SJCRH30 (cell line): ENCODE results near the genes TSPY1, TSPY10 and RBMY1B.

GRCh38 chrY:2835004-2835499 is 6.3 kb upstream of the RPS4Y1 start:
- RAMPAGE, long total RNA, result no peak

GRCh38 chrY:3002097-3003245 is 67.3 kb downstream of the ZFY start:
- RAMPAGE, long total RNA, result no peak

DNA sequence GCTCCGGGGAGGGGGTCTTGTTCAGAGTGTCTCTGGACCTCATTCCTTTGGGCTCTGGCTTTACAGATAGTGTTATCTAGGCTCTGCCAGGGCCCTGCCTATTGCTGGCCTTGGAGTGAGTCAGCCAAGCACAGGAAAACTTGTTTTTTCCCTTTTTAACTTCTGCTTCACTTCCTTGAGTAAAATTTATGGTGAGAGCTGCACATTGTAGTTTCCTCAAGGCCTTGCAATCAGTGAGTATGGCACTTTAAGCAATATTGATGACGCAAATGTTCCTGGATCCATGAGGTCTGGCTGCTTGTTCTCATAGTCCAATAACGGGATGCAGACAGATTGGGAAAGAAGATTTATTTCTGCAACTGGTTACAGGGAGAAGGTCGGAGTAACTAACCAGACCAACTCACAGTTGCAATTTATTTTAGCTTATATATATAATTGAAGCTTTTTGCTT is 457.3 kb downstream of the TGIF2LY start:
- RAMPAGE, long total RNA, result no peak

GRCh38 chrY:6246439-6246725 is 359 bp downstream of the TSPY2 start:
- RAMPAGE, long total RNA, result no peak

- RAMPAGE, long total RNA, result no peak
Observed at GRCh38 chrY:7273334-7274555, 362.2 kb upstream of the AMELY start.

DNA sequence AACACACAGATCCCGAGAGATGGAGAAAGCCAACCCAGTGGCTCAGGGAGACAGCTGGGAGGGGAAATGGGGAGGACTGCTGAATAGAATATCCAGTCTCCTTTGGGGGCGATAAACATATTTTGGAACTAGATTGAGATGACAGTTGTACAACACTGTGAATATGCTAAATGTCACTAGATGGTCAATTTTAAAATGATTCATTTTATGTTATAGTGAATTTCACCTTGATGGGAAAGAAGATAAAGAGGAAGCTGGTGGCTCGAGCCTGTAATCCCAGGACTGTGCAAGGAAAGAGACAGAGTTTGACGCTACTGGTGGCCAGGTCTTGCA is 372.4 kb upstream of the AMELY start:
- RAMPAGE, long total RNA, result no peak

DNA sequence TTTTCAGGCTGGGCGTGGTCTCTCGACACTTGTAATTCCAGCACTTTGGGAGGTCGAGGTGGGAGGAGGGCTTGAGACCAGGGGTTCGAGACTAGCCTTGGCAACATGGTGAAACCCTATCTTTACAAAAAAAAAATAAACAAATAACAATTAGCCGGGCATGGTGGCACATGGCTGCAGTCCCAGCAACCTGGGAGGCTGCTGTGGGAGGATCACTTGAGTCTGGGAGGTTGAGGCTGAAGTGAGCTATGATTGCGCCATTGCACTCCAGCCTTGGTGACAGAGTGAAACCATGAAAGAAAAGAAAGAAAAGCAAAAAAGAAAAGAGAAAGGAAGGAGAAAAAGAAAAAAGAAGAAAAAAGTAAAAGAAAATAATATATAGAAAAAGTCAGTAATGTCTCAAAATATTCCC is 378.3 kb upstream of the AMELY start:
- RAMPAGE, long total RNA, result no peak

- RAMPAGE, long total RNA, result no peak
Observed at GRCh38 chrY:8867833-8868202, 469.4 kb upstream of the TSPY4 start.

DNA sequence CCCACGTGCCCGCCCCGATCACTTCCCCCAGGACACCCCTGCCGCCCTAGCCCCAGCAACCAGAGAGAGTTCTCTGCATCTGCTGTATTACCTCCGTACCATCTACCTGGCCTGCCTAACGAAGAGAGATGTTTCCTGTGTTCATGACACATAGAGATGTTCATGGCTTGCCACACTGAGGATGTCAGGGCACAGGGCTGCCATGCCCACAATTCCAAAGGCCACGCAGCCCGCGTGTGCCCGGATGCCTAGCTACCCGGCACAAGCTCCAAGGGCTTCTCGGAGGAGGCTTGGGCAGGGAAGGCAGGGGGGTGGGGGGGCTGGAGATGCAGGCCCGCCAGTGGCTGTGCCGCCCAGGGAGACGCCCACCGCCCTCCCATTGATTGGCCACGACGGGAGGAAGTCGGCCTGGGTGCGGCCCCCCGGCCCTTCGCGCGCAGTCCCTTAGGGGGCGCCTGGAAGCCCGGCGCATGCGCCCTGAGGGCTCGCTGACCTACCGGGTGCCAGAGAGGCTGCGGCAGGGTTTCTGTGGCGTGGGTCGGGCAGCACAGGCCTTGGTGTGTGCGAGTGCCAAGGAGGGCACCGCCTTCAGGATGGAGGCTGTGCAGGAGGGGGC is at the start of gene TSPY1:
TSPY1 (plus strand) TSS at position 425 of the 616 bp plus-strand sequence.
- RAMPAGE, long total RNA, result no peak

GRCh38 chrY:9527557-9528047 is at the start of gene TSPY10:
Gene TSPY10, plus strand, starts transcription at chrY:9527880.
- RAMPAGE, long total RNA, result no peak

DNA sequence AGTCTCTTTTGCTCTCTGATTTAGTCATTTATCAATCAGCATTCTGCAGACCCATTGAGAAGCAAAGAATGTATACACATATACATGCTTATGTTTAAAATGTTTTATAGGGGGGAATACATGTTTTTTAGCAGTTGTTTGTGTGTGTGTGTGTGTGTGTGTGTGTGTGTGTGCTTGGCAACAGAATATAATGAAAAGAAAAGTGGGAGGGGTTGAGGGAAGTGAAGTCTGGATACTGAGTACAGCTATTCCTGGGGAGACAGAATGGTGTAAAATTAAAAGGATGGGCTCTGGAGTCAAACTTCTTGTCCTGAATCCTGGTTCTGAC is 52.8 kb downstream of the TSPY10 start:
- RAMPAGE, long total RNA, result no peak

DNA sequence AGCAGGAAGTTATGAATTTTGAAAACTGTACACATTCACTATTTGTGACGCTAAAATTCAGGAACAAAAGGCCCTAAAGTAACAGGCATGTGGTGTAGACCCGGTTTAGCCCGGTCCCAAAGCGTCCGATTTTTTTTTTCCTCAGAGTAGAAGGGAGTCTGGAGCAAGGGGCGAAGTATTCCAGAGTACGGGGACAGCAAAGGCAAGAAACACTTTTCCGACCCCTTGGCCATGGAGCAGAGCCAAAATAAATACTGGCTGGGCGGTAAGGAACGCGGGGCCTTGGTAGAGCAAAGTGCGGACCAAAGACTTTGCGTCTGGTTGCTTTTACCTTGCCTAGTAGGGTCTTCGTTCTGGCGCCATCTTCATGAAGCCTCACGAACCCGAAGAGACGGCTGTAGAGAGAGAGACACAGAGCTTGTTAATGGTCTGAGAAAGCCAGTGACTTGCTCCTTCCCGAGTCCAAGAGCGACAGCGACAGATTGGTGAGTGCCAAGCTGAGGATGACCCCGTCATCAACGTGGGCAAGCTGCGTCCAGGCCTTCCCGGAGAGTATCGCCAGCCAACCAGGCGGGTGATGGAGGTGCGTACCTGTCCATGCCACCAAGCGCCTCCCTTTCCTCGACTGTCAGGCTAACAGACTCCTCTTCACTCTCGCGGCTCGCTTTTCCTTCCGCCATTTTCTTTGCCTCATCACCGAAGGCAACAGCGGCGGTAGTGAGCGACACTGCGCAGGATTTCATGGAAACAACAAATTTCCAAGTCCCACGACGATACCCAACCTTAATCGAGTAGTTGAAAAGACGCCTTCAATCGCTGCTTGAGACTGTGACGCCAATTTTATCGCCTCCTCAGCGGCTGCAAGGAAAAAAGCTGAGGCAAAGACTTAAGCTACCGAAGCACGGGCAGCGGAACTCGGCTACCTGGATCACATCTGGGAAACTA is 638 bp downstream of the UTY start:
- RAMPAGE, long total RNA, result no peak

DNA sequence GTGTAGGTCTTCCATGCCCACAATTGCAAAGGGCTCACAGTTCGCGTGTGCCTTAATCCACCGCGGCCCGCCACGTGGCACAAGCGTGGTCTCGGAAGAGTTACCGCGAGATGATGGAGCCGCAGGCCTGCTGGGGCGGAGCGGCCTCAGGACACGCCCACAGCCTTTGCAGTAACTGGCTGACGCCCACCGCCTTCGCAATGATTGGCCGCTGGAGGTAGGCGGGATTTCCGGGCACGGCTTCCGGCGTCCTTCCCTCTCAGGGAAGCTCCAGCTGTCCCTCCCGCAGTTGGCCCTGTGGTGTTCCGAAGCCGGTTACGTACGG is at the start of gene RBMY1B:
RBMY1B (plus strand) TSS at position 227 of the 325 bp plus-strand sequence.
- RAMPAGE, long total RNA, result no peak

DNA sequence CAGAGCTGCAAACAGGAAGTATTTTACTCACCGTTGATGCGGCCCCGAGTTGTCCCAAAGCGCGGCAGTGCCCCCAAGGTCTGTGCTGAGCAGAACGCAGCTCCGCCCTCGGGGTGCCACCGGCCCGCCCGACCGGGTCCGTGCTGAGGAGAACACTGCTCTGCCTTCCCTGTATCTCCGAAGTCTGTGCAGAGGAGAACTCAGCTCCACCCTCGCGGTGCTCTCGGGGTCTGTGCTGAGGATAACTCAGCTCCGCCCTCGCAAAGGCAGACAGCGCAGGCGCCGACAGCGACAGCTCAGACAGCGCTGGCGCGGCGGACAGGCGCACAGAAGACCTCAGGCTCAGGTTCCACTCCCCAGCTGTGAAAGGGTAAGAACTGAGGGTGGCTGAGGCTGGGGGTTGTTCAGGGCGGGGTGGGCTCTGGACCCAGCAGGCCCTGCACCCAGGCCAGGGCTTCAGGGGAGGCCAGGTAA is 787.0 kb downstream of the CDY1 start:
- RAMPAGE, long total RNA, result no peak